Sigmoid colon (tissue), 4 donors: Measurements from ENCODE around the genes NPLOC4, NOTUM and DUS1L.

- PRO-cap, result unidirectional peak, minus-strand start at chr17:81637110
- RAMPAGE, long total RNA, 4 experiments, result no peak in any of the 4 experiments
These were observed at the start of gene NPLOC4 for GRCh38 chr17:81636327-81637602. TSS of gene NPLOC4 (minus strand) at chr17:81637112.

GRCh38 chr17:81651554-81652219, 4.7 kb downstream of the PDE6G start:
- PRO-cap, result no peak
- RAMPAGE, long total RNA, 4 experiments, result no peak in any of the 4 experiments

- PRO-cap, result no peak
- RAMPAGE, long total RNA, 4 experiments, result no peak in any of the 4 experiments
These were observed 3.6 kb downstream of the CCDC137 start for GRCh38 chr17:81670262-81670475.

DNA sequence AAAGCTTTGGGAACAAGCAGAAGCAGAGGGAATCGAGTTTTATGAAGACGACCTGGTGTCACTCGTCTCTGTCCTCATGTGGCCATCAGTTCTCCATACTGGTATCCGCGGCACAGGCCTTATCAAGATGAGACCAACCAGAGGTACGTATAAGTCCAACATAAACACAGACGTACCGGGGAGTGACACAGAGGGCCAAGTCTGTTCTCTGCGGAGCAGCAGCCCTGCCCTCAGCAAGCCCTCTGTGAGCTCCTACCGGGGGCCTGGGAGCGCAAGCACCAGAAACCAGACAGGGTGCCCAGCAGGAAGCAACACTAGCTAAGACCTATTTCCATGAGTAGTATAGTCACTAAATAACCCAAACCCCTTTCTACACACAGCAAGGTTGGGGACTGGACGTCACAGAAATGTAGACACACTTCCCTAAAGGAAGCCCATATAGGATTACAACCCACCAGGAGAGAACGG, 1.0 kb downstream of the ARL16 start:
- PRO-cap, result no peak
- RAMPAGE, long total RNA, 4 experiments, result no peak in any of the 4 experiments

DNA sequence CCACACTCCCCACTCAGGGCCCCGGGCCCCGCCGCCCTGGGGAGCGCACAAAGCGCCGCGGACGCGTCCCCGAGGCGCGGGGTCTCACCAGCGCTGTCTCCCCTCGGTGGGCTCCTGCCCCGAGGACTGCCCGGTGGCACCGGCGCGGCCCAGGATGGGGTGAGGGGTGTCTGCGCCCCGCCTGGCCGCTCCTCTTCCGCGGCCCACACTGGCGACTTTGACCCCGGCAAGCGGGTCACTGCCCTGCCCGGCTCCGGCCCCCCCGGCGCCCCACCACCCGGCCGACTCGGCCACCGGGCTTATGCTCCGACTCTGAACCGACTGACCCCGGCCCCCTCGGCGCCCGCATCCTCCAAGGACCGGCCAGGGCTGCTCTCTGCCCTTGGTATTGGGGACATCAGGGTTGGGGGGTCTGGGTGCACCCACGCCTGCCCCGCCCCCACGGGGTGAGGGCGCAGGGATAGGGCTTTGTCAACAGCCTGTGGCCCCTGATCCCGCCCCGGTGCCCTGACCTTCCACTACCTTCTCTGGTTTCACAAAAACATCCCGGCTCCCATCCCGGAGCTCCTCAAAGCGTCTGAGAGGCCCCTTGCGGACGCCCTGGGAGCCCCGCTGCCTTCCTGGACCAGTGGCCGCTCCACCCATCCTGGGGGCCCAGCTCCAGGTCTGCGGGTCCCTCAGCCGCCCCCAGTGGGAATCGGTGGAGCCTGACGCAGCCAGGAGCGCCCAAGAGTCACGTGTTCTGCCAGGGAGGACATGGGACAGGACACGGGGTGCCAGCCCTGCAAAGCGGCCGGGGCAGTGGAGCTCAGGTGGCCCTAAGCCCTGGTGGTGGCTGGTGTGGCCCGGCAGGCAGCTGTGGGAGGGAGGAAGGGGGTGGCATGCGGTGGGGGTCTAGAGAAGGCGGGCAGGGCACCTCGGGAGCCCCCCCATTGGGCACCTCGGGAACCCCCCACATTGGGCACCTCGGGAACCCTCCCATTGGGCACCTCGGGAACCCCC, 921 bp downstream of the GCGR start:
- PRO-cap, result no peak
- RAMPAGE, long total RNA, 4 experiments, result no peak in any of the 4 experiments

- PRO-cap, result no peak
- RAMPAGE, long total RNA, 4 experiments, result no peak in any of the 4 experiments
These were observed 7.6 kb upstream of the PPP1R27 start for GRCh38 chr17:81842359-81842971.

- PRO-cap, result no peak
- RAMPAGE, long total RNA, 4 experiments, result no peak in any of the 4 experiments
These were observed 5.2 kb downstream of the P4HB start for GRCh38 chr17:81854850-81855903.

- PRO-cap, result no peak
- RAMPAGE, long total RNA, 4 experiments, result no peak in any of the 4 experiments
These were observed 5.6 kb upstream of the ARHGDIA start for GRCh38 chr17:81876723-81877222.

- PRO-cap, result no peak
- RAMPAGE, long total RNA, 4 experiments, result no peak in any of the 4 experiments
These were observed 1.1 kb downstream of the NPB start for GRCh38 chr17:81903113-81903634.

GRCh38 chr17:81922723-81923238, 4.8 kb downstream of the MAFG start:
- PRO-cap, result no peak
- RAMPAGE, long total RNA, 4 experiments, result no peak in any of the 4 experiments

DNA sequence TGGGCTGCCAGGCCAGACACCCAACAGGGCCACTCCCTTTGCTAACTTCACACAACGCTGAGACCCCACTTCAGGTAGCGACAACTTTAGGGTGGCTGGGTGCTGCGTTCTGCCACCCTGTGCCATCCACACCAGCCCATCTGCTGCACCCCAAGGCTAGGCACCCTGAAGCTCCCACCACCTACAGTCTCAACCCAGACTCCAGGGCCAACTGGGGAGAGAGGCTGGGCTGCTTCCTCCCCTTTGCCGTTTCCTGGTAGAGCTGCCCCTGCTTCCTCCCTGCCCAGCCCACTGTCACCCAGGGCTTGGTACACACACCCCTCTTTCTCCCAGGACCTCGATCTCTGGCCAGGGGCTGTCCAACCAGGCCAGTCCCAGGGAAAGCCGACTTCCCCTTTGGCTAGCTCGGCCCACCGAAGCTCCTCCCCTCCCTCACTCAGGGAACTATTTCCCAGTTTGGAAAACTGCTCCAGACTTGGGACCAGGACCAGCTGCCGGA, 1.3 kb downstream of the MAFG start:
- PRO-cap, result bidirectional peak, plus-strand start at position 472 of the sequence, minus-strand start at position 293 of the sequence
- RAMPAGE, long total RNA, 4 experiments, result no peak in any of the 4 experiments

- PRO-cap, result no peak
- RAMPAGE, long total RNA, 4 experiments, result no peak in any of the 4 experiments
These were observed at the start of gene NOTUM for GRCh38 chr17:81960886-81961647. TSS of gene NOTUM (minus strand) at chr17:81961187.

DNA sequence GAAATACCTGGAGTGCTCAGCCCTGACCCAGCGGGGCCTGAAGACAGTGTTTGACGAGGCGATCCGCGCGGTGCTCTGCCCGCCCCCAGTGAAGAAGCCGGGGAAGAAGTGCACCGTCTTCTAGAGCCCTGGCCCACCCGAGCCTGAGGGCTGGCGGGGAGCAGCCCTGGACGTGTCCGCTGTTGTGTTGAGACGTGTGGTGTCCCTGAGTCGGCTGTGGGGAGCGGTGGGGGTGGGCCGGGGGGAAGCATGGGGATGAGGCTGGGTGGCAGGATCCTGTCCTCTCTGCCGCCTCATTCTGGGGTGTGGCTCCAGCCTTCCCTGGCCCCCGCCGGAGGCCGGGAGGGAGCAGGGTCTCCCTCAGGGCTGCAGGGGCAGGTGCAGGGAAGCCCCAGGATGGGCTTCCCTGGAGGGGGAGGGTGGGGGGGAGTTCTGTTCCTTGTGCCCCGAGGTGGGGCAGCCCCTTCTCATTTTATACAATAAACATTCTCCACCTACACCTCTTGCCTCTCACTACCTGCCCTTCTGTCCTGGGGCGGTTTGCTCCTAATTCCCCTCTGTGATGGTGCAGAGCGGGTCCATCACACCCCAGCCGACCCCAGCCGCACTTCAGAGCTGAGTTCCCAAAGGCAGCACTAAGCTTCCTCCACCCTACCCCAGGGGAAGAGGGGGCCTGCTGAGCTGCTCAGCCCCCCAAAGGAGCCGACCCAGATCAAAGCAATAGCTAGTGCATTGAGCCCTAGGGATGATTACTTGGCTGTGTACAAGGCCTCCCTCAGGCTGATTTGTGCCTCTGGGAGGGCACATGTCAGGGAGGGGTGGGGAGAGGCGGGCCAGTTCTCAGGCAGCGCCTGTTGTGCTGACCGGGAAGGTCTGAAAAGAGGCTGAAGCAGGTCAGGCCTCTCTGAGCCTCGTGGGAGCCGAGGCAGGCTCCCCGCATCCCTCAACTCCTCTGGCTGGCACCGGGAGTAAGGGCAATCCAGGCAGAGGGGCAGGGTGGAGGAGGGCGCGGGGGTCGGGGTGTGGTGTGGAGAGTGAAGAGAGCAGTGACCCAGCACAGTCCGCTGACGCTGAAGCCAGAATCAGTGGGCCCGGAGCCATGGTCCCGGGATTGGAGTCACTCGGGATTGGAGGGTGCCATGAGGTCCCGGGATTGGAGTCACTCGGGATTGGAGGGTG, 2.6 kb downstream of the RAC3 start:
- PRO-cap, result no peak
- RAMPAGE, long total RNA, 4 experiments, result no peak in any of the 4 experiments

- PRO-cap, result no peak
- RAMPAGE, long total RNA, 4 experiments, result start-site peak on the plus strand in 3 of 4 experiments, at chr17:82050913-82051192 at its widest, 9 to 37 reads per replicate
These were observed 903 bp downstream of the RFNG start for GRCh38 chr17:82050581-82051234.

DNA sequence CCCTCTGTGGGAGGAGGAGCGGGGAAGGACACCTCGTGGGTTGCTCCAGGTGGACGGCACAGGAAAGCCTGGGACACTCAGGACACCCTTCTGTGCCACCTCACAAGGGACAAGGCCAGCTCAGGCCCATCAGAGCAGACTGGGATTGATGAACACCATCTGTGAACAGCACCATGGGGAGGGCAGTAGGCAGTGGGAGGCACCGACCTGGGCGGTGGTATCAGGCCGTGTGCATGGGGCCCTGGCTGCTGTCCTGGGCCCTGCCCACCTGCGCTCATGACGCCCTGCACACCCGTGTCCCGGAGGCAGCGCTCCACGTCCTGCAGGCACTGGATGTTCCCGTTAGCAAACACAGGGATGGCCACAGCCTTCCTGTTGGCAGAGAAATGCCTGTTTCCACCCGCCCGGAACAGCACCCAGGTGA, 4.2 kb downstream of the DUS1L start:
- PRO-cap, result no peak
- RAMPAGE, long total RNA, 4 experiments, result no peak in any of the 4 experiments

DNA sequence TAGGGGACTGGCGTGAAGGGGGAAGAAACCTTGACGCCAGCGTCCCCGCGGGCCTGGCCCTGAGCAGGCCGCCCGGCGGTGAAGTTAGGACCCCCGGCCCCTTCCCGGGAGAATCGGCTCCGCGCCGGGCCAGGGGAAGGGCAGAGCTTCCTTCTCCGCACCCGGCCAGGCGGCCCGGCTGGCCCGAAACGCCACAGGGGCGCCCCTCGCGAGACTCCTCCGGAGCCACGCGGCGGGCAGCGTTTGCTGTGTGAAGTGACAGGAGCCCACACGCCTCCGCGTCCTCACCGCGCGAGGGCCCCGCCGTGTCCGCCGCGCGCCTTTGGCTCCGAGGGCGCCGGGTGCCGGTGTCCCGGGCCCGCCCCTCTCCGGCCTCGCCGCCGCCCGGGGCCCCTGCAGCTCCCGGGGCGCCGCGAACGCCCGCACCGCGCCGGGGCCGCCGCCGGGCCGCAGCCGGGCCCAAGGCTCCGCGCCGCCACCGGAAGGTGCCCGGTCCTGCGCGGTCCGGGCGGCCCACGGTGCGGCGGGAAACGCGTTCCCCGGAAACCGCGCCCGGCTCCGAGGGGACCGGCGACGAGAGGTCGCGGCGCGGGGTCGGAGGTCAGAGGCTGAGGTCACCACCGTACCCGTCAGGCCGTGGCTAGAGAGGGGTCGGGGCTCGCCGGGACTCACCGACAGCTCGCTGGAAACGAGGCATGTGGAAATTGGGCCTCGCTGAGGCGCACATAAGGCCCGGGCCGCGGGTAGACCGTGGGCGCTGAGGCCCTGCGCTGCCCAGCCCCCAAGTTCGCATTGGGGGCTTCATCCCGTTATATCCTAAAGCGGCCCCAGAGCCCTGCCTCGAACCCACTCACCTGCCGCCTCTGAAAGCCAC, at the start of gene DUS1L:
DUS1L (minus strand) TSS at position 480 of the 874 bp plus-strand sequence.
- PRO-cap, result no peak
- RAMPAGE, long total RNA, 4 experiments, result no peak in any of the 4 experiments

GRCh38 chr17:82075996-82077108, 10.7 kb upstream of the DUS1L start:
- PRO-cap, result no peak
- RAMPAGE, long total RNA, 4 experiments, result no peak in any of the 4 experiments

GRCh38 chr17:82084985-82085544, 13.0 kb downstream of the FASN start:
- PRO-cap, result no peak
- RAMPAGE, long total RNA, 4 experiments, result no peak in any of the 4 experiments

DNA sequence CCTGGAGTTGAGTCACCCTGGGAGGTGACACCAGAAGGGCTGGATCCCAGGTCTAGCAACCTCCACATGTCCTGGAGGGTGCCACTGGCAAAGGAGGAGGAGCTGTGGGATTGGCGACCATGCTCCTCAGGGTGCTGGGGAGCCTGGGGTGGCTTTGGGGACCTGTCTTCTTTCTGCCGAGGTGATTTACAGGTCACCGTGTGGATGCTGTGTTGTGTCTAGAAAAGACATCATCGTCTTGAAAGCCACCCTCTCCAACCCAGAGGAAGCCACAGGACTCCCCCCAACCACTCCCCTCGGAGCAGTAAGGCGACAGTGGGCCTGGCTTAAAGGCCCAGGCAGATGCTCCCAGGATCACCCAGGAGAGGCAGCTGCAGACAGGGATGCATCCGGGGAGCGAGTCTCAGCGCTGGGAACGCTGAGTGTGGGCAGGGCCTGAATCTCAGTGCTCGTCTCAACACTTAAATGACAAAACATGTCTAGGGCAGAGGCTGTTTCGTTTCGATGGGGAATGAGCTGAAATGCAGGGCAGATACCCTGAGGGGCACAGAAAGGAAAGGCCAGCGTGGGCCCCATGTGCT, 29.7 kb upstream of the FASN start:
- PRO-cap, result no peak
- RAMPAGE, long total RNA, 4 experiments, result no peak in any of the 4 experiments

GRCh38 chr17:82236282-82236760, 7.5 kb downstream of the SLC16A3 start:
- PRO-cap, result no peak
- RAMPAGE, long total RNA, 4 experiments, result no peak in any of the 4 experiments